AG09319 (cell line): ENCODE measurements around the genes IL36A, PAX8 and EN1.

- RRBS = no CpG with 5 or more reads among the region's 13 CpGs
Observed at GRCh38 chr2:113005172-113006267, at the start of gene IL36A. Gene IL36A, plus strand, starts transcription at chr2:113005459.

GRCh38 chr2:113123909-113124493 is 3.4 kb upstream of the IL1RN start:
- RRBS = no CpG with 5 or more reads among the region's 7 CpGs

DNA sequence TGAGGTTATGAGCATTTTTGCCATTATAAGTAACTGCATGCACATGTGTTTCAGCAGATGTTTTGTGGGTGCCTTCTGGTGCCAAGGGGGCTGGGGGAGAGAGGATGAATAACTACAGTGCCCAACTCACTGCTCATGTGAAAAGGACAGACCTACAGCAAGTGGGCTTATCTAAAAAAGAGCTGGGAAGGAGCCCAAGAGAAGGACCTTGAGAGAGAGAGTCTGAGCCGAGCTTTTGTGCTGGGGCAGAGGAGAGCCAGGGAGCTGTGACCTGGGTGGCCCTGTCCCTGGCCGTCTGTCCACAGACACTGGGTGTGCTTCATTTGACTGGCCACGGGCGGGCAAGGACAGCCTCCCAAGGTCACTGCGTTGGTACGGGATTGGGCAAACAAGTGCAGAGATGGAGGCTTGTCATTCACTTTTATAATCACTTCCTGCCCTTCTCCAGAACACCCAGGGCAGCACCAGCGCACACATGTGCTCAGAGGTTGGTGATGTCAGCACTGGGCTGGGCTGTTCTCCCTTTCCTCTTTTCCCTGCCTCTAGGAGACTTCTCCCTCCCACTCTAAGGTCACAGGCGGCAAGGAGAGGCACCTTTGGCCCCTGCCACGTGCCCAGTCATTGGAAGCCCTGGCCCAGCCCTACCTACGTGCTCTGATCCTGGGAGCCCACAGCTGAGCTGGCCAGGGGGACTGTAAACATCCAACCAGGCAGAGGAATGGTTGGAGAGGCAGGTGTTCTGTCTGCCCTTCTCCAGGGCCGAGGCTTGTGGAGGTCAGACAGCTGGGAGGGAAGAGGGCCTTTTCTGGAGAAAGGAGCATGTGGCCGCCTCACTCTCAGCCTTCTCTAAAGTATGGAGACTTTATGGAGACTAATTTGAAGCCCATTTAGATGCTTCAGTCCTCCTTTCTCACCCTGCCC is 6.5 kb upstream of the PSD4 start:
- RRBS = no CpG with 5 or more reads among the region's 12 CpGs

DNA sequence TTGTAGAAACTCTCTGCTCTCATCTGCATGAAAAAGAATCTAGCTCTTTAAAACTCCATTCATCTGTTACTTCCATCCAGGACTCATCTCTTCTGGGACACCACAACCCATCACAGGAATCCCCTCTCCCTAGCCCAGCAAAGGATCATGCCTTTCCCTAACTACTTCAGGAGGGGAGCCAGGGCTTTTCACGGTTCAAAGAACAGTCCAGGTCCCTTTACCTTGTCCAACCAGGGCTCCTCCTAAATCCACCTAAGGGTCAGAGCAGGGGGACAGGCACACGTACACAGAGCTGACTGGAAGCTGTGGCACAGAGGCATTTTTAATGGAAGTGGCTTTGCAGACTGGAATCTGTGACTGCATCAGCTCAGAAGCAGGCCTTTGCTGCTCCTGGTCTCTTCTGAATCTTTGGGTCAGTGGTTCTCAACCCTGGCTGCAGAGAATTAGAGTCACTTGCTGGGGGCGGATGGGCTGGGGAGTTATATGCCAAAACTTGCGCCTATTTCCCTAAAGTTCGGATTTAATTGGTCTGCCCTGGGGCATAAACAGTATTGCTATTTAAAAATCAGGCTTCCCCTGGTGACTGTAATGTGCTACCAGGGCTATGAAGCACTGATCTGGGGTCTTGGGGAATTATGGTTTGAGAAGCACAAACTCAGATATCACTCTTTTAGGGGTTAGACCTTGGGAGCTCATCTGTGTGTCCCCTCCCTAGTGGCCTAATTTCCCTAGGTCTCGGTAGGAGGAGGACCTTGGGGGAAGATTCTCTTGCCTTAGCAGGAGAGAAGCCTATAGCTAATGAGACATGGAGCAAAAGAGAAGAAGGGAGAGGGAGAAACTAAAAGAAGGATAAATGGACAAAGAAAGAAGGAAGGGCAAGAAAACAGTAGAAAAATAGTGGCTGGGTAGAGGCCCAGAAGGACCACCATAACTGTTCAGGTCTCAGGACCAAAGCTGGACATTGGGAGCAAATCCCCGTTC is 32.7 kb downstream of the PAX8 start:
- RRBS = no CpG with 5 or more reads among the region's 7 CpGs

- RRBS = 45% methylated on average over 13 of the region's 59 CpGs
Observed at GRCh38 chr2:113278216-113279252, at the start of gene PAX8. Gene PAX8, minus strand, starts transcription at chr2:113278921.

DNA sequence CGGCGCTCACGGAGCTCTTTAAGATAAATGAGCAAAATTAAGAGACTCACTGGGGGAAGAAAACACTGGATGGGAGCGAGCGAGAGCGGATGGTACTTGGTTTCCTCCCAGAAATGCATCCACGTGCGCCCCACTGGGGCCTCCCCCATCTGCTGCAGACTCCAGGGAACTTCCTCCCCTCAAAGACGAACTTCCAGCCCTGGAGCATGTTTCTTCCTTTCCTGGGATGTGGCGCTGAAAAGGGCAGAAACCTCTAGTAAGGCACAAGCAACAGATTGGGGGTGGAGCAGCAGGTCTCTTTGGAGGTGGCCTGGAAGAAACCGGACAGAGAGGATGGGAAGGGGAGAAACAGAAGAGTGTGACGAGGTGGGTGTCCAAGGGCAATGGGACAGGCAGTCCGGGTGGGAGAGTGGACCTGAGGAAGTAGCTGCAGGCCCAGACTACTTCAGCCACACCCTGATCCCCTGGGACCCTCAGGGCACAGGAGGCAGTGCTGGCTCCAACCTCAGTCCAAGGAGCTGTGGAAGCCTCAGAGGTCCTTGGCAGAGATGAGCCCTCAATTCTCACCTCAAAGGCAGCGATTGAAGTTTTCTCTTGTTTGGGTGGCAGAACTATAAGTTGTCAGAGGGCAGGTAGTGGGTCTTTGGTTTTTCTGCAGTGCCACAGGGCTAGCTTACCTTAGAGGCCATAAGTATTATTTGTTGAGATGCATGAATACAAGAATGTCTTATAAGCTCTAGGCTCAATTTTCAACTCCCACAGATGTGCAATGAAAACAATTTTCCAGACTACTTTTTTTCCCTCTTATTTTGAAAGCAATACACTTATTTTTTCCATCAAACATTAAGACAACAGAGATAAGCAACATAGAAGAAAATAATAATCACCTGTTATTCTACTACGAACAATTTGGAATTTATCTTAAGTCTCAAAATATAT is 46.7 kb upstream of the PAX8 start:
- RRBS = 17% methylated on average over 1 of the region's 15 CpGs

DNA sequence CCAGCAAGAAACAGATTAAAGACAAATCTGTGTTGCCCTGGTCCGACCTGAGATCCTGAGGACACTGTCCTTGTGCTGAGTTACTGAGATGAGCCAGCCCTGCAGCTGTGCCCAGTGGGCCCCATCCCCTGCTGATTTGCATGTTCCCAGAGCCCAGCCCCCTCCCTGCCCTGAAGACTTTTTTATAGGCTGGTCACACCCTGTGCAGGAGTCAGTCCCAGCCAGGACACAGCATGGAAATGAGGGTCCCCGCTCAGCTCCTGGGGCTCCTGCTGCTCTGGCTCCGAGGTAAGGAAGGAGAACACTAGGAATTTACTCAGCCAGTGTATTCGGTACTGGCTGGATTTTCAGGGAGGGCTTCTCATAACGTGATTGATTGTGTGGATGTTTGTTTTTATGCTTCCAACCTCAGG is 31.3 kb upstream of the ZNG1B start:
- RRBS = no CpG with 5 or more reads among the region's 5 CpGs

DNA sequence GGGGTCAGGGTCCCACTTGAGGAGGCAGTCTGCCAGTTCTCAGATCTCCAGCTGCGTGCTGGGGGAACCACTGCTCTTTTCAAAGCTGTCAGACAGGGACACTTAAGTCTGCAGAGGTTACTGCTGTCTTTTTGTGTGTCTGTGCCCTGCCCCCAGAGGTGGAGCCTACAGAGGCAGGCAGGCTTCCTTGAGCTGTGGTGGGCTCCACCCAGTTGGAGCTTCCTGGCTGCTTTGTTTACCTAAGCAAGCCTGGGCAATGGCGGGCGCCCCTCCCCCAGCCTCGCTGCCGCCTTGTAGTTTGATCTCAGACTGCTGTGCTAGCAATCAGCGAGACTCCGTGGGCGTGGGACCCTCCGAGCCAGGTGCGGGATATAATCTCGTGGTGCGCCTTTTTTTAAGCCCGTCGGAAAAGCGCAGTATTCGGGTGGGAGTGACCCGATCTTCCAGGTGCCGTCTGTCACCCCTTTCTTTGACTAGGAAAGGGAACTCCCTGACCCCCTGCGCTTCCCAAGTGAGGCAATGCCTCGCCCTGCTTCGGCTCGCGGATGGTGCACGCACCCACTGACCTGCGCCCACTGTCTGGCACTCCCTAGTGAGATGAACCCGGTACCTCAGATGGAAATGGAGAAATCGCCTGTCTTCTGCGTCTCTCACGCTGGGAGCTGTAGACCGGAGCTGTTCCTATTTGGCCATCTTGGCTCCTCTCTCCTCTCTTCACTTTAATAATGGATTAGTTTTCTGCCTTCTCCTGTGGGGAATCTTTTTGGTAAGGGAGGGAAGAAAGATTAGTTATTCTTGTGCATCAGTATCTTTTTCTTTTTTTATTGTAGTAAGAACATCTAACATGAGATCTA is 21.4 kb upstream of the FOXD4L1 start:
- RRBS = no CpG with 5 or more reads among the region's 30 CpGs

DNA sequence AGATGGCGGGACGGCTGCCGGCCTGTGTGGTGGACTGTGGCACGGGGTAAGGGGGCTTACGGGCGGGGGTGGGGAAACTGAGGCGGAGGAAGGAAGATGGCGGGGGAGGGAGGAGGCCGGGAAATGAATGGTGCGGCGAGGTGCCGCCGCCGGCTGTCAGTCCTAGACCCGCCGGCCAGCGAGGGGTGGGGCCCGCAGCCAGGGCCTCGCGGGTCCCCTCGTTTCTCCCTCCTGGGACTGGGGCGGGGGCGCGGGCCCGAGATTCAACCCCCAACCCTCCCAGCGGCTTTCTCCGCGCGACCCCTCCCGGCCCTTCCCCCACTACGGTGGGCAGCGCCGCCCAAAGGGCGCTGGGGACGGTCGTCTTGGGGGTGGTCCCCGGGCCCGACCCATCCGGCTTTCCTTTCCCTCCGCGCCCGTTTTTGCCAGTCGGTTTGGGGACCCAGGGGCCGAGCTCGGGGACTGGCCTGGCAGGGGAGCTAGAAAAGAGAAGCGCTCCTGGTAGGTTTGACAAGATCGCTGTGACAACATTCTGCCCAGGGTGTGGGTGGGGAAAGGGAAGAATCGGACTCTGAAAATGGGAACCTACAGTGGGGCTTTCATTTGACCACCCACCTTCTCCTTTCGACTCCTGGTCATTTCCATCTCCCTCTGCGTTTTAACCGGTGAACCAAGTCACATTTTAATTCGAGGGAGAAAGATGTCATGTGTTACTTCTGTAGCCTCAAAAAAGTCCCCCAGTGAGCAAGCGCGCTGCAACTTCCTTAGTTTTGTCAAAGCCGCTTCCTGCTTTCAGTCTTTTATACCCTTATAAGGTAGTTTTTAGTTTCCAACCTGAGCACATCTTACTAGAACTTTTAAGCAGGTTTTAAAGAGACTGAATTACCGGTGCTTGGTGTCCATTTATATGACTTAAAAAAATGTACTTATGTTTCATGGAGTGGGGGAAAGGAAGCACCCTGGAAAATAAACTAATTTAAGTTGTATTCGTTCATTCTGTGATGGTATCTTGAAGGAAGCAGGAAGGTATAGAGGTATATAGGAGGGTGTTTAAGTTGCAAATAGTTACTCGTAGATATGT is 729 bp downstream of the ACTR3 start:
- RRBS = under 1% methylated on average over 10 of the region's 58 CpGs

DNA sequence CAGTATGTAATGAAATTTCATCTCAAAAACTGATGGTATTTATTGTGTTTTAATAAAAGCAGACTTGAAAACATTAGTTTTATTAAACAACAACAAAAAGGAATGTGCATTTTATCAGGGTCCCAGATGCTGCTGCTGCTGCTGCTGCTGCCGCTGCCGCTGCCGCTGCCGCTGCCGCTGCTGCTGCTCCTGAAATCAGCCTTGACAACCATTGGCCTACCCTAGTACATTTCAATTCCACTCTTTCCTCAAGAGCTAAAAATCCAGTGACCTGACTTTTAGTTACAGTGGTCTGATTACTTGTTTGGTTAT is 1597.2 kb downstream of the DPP10 start:
- RRBS = no CpG with 5 or more reads among the region's 5 CpGs

DNA sequence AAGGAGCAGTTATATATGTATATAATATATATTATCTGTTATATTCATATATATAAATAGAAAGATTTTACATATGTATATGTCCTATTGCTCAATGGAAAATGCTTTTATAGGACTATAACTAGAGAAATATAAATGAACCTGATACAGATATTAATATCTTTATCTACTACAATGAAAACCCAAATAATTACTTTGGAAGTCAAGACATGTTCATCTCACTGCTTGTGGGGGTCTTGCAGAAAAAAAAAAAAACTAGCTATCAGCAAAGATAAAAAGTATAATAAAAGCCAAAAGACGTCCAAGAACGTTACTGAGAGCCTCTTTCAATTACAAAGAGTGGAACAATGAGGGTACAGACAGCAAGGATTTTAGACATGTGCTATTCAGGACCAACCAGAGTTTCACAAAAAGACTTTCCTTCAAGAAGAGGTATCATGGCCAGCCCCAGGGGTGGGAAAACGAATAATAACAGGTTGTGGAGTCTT is 609.1 kb upstream of the DDX18 start:
- RRBS = no CpG with 5 or more reads among the region's 3 CpGs

GRCh38 chr2:118085592-118086152 is 2.6 kb upstream of the INSIG2 start:
- RRBS = no CpG with 5 or more reads among the region's 1 CpG

- RRBS = 1% methylated on average over 22 of the region's 53 CpGs
Observed at GRCh38 chr2:118186050-118186825, 98.0 kb downstream of the INSIG2 start.

DNA sequence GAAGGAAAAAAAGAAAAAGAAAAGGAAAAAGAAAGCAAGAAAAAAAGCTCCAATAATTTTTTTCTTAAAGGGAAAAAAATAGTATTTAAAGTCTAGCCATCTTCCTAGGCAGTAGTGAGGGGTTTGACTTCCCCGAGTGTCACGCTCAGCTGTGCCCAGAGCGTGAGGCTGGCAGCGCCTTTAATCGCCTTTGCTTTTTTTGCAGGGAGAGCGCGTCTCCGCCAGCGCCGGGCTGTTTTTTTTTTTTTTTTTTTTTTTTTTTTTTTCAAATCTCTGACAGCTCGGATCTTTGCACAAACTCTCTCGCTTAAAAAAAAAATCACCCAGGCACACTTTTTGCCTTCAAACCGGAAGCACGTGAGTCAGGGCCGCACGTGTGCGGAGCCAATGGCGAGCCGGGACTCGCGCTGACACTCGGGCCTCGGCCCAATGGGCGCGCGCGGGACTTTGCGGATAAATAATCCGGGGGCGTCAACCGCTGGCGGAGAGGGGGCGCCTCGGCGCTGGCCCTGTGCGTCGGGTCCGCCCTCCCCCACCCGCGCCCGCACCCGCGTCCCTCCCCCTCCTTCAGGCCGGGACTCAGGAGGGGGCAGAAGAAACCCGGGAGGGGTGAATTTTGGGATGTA is at the start of gene EN1:
EN1 (minus strand) TSS at position 157 of the 626 bp plus-strand sequence.
- RRBS = 5% methylated on average over 18 of the region's 45 CpGs

GRCh38 chr2:118974072-118974632 is 32.2 kb downstream of the MARCO start:
- RRBS = no CpG with 5 or more reads among the region's 9 CpGs

DNA sequence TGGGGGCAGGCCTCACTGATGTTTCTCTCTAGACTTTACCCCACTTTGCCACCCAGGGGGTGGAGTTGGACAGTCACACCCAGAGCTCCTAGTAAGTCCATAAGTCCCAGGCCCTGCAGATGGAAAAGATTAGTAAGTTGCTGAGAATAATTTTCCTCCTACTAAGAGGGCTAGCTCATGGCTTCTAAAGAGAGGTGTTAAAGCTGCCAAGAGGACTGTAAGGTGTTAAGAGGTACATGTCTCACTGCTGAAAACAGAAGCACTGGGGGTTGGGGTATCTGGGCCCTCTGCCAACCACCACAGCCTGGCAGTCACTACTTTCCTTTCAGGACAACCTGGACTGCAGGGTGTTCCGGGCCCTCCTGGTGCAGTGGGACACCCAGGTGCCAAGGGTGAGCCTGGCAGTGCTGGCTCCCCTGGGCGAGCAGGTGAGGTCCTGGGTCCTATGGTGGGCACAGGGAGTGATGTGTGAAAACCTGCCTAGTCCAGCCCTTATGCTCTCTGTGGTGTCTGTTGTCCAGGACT is 39.9 kb downstream of the MARCO start:
- RRBS = no CpG with 5 or more reads among the region's 2 CpGs

- RRBS = no CpG with 5 or more reads among the region's 11 CpGs
Observed at GRCh38 chr2:119252241-119253322, 28.9 kb downstream of the STEAP3 start.

GRCh38 chr2:119369704-119370381 is 3.1 kb downstream of the DBI start:
- RRBS = no CpG with 5 or more reads among the region's 10 CpGs

DNA sequence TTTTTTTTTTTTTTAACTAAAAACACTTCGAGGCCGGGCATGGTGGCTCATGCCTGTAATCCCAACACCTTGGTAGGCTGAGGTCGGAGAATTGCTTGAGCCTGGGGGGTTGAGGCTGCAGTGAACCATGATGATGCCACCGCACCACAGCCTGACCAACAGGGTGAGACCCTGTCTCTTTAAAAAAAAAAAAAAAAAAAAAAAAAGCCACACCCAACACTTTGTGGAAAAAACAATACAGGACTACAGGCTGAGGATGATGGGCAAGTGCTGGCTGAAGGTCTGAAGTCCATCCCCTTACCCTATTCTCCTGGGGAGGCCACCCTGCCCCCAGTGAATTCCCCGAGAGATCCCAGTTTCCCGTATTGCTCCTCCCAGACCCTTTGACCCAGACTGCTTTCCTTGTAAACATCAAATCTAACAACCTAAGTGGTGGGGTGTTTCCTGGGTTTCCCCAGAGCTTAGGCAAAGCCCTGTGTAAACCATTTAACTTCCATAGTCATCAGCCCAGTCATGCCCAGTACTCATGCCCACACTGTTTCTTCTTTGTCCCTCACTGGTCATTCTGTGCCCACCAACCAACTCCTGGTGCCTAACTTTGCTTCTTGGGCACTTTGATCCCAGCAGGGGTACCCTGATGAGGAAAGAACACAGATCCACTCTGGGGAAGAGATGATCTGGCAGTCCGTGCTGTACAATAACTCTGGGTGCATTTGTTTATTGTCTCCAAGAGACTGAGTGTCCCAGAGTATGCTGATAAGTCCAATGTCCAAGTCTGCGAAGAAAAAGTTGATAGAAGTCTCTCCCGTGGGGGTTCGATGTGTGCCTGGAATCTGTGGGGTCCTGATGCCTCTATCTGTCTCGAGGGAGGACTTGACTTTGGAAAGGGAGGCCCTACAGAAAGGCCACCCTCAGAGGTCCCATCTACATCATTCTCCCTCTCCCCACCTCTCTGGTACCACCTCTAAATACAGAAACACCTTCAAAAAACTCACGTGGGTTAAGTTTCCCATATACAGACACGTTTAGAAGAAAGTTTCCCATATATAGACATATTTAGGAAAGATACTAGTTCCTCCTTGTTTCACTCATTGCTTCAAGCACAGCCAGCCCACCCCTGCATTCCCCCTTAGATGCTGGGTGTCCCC is 5.7 kb upstream of the TMEM37 start:
- RRBS = no CpG with 5 or more reads among the region's 13 CpGs